Bronchial lymph node (tissue), 1 donor: ENCODE data around the genes MRPS18C and C4orf36.

- PRO-cap, result no peak
These were observed 51.8 kb downstream of the SCD5 start for GRCh38 chr4:82746572-82747345.

DNA sequence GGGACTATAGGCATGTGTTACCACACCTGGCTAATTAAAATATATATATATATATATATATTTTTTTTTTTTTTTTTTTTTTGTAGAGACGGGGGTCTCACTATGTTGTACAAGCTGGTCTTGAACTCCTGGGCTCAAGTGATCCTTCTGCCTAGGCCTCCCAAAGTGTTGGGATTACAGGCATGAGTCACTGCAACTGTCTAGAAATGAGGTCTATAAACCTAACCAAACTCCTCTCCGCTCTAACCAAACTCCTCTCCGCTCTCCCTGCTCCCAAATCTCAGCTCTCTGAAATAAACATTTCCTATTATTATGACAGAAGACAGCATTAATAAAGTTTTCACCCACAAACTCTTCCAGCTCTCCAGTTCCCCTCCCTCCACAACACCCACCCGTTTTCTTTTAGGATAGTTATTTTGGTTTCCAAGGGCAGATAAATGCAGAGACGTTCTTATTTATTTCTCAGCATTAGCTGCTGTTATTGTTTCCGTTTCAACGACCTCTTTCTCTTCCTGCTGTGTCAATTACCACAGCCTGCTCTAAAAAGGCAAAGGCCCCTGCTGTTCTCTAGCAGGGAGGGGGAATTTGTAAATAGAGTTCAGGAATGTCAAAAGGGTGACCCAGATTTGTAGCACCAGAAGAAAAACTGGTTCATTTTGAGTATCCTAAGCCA, 13.2 kb upstream of the SCD5 start:
- PRO-cap, result no peak

GRCh38 chr4:82860302-82860767, 30.6 kb downstream of the SEC31A start:
- PRO-cap, result no peak

DNA sequence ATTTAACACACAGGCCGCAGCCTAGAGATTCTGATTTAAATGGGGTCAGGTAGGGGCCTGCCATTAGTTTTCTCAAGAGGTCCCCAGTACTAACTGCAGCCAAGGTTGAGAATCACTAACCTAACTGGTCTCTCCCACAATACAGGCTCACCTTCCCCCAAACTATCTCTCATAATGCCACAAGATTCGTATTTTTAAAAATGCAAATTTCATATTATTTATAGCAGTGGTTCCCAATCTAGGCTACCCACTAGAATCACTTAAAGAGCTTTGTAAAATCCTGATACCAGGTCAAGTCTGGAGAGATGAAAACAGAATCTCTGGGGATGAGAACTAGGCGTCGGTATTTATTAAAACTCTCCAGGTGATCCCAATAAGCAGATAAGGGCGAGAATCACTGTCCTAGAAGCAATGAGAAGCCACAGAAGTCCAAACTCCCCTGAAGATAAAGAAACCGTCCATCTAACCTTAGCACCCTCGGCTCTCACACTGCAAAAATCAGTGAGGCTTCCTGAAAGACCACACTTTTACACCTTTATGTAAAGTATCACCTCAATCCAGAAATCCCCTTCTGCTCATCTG, 41.9 kb downstream of the LIN54 start:
- PRO-cap, result unidirectional peak, minus-strand start at position 500 of the sequence

- PRO-cap, result no peak
These were observed 25.8 kb downstream of the PLAC8 start for GRCh38 chr4:83088705-83089070.

- PRO-cap, result no peak
These were observed 21.9 kb downstream of the COQ2 start for GRCh38 chr4:83262582-83263222.

DNA sequence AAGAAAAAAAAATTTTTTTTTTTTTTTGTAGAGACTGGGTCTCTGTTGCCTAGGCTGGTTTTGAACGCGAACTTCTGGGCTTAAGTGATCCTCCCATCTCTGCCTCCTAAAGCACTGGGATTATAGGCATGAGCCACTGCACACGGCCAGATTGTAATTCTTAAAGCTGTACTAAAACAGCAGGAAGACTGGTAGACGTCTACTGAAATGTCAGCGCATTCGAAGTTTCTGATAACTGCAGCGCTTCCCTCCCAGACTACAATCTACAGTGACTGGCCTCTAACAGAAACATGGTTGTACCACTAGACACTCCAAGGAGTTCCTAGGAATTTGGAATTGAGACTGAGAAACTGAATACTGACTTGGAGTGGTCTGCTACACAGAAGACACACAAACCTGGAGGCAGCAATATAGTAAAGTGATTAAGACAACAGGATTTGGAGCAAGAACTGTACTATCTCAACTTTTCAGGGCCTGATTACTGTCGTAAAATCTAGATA, 994 bp downstream of the HELQ start:
- PRO-cap, result no peak

GRCh38 chr4:83455695-83456308, at the start of gene MRPS18C:
Gene MRPS18C, plus strand, starts transcription at chr4:83456058.
- PRO-cap, result bidirectional peak, plus-strand start at chr4:83456041, minus-strand start at chr4:83455823

DNA sequence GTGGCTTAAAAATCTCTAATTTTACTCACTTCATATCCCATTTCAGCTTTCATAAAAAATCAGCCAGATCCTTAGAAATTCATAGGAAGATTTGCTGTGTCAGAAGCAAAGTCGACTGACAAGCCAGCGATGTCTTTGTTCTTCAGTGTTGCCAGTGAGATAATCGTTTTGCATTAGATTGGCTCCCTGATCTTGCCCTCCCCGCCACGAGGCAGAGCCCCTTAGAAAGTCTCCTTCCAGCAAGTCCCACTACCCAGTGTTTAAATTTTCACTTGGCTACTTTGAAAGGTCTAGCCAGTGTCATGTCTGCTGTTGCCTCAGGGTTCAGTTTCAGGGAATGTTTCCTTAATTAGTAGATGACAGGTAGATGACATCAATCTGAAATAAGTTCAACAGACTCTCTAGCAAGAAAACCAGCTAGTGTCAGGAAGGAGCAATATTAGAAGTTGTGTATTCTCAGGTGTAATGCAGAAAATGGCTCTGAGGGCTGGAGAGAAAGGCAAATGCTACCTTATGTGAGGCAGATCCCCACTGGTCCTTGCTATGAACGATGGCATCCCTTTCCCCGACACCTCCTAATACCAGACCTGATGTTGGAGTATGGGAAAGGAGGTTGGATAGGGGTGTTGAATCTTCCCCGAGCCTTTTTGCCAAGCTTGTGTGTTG, 411.4 kb downstream of the NKX6-1 start:
- PRO-cap, result no peak

DNA sequence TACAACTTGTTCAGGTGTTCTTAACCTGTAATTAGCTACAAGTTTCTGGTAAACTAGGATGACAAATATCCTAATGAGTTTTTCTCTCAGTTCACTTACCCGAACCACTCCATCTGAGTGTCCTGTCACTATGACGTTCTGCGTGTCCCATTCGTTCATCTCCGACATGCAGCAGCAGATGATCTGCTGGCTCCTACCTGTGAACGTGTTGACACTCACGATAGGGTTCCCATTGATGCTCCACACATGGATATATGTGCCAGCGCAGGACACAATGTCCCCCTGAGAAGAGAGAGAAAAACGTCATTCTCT, 100.9 kb downstream of the CDS1 start:
- PRO-cap, result no peak

- PRO-cap, result no peak
These were observed 150.4 kb downstream of the CDS1 start for GRCh38 chr4:84733332-84733761.

DNA sequence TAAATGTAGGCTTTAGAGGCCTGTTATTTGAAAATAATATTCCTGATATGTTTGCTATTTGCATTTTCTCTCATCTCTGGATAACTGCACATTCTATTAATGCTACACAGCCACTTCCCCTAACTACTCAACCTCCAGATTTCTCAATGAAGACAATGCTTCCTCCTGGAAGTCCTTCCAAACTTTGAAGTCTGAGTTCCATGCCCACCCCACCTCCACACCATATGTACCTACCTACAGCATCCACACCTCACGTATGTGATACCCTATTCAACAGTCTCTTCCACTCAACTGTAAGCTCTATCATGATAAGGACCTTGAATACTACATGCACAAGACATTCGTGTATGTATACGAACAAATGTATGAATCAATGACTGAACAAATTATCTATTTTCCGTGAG, 6.4 kb downstream of the WDFY3 start:
- PRO-cap, result no peak

DNA sequence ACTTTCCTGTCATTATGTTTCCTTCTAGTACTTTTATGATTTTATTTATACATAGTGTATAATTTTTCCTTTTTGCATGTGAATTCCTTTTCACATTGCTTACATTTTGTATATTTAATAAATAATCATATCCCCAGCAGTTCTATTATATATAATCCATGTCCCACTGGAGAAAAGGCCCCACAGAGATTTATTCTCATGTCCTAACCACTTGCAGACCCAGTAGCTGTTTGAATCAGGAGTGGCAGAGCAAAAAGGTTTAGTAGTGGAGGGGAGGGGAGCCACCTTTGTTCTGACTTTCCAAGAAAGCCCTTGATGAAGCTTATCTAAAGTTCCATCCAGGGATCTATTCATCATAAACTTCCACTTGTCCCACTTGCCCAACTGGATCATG, 39.4 kb downstream of the ARHGAP24 start:
- PRO-cap, result no peak

DNA sequence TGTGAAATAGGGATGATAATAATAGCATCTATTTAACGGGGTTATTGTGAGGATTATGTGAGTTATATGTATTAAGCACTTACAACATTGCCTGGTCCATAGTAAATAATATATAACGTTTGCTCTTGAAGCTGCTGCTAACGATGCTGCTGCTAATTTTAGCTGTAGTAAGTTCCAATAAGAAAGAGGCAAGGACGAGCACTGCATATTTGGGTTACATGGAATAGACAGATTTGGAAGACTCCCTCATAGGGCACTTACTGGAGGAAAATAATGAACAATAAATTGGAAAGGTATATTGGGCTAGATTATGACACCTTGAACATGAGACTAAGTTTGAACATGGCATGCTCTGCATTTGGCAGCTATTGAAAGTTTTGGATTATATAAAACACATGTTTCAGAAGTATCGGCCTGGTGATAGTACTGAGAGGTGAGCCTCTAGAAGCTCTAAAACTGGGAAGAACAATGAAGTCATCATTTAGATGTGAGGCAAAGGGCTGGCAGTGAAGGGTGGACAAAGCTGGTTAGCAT, 68.0 kb downstream of the ARHGAP24 start:
- PRO-cap, result no peak

GRCh38 chr4:85707617-85708137, 232.7 kb downstream of the ARHGAP24 start:
- PRO-cap, result bidirectional peak, plus-strand start at chr4:85708020, minus-strand start at chr4:85707844

- PRO-cap, result no peak
These were observed 266.8 kb downstream of the ARHGAP24 start for GRCh38 chr4:85741697-85742301.

DNA sequence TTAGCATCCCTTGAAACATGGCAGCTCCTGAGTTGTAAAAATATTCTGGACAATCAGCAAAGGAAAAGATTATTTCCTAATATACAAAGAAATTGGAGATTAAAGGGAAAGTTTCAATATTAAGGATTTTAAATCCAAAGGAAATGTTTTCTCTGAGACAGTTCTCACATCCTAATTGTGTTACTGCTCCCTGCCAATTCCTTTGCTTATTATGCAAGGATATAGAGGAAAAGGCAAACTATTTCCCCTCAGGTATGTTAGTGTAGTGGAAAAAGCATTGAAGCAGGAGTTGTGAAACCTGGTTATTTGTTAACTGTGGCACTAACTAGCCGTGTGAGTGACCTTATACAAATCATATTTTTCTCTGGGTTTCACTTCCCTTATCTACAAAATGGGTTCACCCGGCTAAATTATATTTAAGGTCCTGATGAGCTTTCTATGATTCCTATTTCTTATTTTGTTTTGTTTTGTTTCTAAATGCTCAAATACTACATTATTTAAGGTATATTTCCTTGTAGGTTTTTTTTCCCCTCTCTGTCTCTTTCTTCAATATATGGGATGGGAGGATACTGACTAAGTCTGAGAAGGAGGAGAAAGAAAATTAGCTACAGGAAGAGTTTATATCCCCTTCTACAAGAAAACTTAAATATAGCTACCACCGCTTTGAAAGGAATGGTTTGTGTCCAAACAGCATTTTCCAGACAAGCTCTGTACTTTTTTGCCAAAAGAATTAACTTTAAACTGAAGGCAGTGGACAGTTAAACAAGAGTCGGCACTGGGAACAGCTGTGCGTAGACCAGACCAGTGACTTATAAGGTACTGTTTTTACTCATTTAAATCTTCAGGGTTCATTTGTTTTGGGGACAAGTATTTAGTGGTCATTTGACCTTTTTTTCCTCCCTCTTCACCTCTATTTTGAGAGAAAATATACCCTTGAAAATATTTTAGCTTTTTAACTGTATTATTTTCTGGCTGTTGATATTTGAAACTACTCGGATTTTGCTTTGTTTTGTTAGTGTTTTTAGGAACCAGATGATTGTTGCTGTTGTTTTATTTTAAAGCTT, 303.5 kb downstream of the ARHGAP24 start:
- PRO-cap, result bidirectional peak, plus-strand start at position 257 of the sequence, minus-strand start at position 185 of the sequence; unidirectional peak, minus-strand start at position 787 of the sequence

- PRO-cap, result no peak
These were observed 430.8 kb downstream of the MAPK10 start for GRCh38 chr4:85928805-85929663.

GRCh38 chr4:86892290-86892909, at the start of gene C4orf36:
Gene C4orf36, minus strand, starts transcription at chr4:86892422.
- PRO-cap, result bidirectional peak, plus-strand start at chr4:86892485, minus-strand start at chr4:86892422

DNA sequence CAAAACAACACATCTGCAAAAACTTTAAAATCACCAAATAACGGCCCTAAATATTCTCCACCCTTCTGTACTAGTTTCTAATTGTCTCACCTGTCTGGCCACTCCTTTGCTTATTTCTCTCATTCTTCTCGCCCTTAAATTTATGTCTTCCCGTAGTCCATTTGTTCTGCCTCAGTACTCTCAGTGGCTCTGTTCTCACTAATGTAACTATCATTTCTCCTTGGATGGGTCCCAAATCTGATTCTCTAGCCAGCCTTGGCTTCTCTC, 4.2 kb upstream of the C4orf36 start:
- PRO-cap, result no peak